Endometrial microvascular endothelial cells (primary cell): Measurements from ENCODE around the genes PEAK1 and CIB2.

GRCh38 chr15:75453807-75454230 lies 2.3 kb upstream of the SIN3A start:
- RAMPAGE, long total RNA: no peak

DNA sequence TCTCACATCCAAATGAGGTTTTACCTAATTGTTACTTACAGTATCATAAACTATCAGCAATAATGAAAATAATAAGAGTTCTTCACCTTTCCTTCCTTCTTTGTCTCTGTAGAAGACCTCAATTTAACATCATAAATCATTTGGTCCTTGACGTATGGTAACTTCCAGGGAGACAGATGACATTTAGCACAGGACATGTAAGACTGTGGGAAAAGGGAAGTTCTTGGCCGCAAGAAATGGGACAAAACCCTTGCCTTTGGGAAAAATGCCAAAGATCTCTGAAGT lies 9.0 kb downstream of the PTPN9 start:
- RAMPAGE, long total RNA: no peak

DNA sequence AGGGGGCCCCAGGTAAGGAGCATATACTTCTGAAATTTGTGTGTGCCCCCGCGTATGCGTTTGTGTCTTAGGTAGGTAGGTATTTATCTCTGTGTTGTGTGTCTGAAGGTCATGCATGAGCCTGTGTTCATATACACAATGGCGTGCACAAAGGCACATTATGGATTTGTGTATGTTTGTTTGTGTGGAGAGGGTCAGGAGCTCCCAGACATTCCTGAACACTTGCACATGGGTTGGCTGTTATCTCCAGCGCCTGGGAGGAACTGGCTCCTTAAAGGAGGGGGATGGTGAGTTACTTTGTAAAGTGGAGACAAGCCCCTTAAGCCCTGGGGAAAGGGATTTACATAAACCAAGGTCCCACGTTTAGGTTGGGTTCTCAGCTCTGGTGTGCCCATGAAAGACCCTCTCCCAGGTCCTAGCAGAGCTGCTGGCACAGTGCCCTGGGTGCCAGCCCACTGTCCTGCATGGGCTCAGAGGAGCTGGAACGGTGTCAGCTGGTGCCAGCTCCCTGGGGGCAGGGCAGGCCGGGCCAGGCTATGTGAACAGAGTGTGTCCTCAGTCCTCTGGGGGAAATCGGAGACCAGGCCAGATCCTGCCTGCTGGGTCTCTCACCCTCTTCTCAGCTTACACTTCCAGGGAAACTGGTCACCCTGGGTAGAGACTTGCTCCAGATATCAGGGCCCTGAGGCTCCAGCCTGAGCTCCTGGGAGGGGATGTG lies 25.0 kb downstream of the SNX33 start:
- RAMPAGE, long total RNA: no peak

DNA sequence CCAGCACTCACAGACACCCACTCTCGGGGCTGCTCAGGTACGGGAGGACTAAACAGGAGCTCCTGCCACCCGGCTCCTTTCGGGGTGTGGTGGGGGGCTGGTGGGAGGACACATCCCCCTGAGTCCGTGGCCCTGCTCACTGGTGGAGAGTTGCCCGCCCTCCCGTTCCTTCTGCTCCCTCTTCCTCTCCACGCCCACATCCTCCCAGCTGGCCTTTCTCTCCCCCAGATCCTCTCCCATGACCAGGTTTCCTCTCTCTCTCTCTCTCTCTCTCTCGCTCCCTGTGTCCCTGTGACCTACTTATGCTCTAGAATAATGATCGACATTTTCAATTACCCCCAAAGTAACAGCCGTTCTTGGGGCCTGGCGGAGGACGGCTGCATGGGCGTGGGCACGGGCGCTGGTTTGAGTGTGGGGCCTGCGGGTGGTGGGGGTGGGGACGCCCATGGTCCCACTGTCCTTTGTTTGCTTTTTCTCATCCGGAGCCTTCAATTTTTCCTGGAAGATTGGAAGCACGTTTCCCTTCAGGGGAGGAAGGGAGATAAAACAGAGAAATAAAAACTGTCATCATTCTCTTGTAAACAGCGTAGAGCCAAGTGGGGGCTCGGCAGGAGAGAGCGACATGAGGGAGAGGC lies 7.9 kb downstream of the ODF3L1 start:
- RAMPAGE, long total RNA: no peak

- RAMPAGE, long total RNA: no peak
Measured at GRCh38 chr15:75776011-75776428, 52.2 kb downstream of the ODF3L1 start.

DNA sequence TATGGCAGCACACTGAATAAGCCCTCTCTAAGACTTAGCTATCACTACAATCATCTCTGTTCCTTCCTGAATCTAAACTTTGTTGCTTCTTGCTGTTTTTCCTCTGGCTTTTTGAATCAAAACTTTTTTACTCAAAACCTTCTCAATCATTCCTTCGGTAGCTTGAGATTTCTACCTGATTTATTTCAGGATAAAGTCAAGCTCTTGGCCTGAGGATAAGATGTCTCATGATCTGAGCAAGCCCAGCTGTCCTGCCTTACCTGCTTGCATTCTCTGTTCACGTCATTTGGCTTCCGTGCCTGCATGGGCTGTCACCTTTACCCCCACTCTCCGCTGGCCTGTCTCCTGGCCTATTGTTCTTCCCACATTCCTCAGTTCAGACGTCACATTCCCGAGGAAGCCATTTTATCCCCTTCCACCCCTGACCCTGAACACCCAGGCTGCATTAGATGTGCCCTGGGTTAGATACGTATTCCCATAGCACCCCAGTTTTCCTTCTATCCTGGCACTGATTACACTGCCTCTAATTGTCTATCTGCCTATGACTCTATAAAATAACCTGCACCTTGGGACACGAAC lies 19.5 kb upstream of the UBE2Q2 start:
- RAMPAGE, long total RNA: no peak

DNA sequence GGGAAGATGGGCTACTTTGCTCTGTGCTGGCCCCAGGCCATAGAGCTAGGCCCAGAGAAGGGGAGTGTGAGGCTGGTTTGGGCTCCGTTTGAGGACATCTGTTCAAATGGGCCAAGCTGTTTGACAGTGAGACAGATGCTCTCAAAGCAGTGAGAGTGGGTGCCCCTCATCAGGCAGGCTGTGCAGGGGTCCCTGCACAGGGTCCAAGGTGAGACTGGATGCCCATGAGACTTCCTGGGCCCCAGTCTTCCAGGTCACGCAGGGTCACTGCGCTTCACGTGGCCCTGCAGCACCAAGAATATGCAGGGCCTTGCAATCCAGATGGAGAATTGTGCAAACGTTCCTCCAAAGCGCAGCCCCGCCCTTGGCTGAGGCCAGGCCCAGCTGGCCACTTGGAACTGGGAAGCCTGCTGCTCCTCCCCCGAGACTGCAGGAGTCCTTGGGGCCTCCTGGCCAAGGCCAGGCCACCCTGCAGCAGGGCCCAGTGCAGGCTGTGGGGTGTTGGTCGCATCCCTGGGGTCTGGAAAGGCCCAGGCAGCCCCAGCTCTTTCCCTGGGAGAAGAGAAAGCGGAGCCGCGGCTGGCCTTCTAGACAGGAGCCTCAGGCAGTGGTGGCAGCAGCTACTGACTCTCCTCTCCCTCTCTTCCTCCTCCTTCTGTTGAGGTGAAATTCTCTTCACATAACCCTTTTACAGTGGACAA lies 103.6 kb downstream of the TMEM266 start:
- RAMPAGE, long total RNA: no peak

GRCh38 chr15:76197485-76198278 lies 113.6 kb downstream of the ETFA start:
- RAMPAGE, long total RNA: no peak

DNA sequence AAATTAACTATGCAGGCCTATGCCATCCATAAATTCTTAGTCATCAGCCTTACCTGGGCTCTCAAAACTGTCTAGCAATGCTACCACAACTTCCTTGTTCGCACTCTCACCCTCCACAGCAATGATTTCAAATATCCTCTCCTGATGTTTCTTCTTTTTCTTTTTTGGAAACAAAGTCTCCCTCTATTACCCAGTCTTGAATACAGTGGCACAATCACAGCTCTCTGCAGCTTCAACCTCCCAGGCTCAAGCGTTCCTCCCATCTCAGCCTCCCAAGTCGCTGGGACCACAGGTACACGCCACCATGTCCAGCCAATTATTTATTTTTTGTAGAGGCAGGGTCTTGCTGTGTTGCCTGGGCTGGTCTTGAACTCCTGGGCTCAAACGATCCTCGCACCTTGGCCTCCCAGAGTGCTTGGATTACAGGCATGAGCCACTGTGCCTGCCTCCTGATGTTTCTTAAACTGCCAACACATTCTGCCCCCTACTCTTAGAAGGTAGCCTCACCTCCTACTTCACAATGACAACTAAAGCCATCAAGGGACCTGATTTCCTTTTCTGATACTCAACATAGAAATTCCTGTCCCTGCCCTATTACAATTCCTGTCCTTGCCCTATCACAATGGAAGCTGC lies 12.0 kb downstream of the ETFA start:
- RAMPAGE, long total RNA: no peak

- RAMPAGE, long total RNA: no peak
Measured at GRCh38 chr15:76576543-76577241, 240.1 kb downstream of the ISL2 start.

DNA sequence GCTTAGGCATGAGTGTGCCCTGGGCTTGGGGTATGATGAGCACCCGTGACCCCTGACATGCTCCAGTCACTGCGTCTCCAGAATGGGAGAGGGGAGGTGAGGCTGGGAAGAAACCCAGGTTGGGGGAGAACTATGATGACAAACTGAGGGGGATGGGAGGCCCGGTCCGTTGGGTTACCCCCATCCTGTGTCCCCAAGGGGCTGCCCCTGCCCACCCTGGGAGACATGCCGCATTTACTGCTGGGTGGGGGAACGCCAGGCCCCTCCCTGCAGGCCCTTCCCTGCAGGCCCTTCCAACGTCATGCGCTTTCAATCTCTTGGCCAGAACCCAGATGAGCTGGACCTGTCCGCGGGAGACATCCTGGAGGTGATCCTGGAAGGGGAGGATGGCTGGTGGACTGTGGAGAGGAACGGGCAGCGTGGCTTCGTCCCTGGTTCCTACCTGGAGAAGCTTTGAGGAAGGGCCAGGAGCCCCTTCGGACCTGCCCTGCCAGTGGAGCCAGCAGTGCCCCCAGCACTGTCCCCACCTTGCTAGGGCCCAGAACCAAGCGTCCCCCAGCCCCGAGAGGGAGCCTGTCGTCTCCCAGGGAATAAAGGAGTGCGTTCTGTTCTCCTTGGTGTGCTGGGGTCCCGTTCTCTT lies 34.1 kb downstream of the TSPAN3 start:
- RAMPAGE, long total RNA: no peak

GRCh38 chr15:77064358-77065030 lies 6.4 kb downstream of the TSPAN3 start:
- RAMPAGE, long total RNA: no peak

DNA sequence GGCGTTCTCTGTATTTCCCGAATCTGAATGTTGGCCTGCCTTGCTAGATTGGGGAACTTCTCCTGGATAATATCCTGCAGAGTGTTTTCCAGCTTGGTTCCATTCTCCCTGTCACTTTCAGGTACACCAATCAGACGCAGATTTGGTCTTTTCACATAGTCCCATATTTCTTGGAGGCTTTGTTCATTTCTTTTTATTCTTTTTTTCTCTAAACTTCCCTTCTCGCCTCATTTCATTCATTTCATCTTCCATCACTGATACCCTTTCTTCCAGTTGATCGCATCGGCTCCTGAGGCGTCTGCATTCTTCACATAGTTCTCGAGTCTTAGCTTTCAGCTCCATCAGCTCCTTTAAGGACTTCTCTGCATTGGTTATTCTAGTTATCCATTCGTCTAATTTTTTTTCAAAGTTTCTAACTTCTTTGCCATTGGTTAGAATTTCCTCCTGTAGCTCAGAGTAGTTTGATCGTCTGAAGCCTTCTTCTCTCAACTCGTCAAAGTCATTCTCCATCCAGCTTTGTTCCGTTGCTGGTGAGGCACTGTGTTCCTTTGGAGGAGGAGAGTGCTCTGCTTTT lies 84.2 kb upstream of the TSPAN3 start:
- RAMPAGE, long total RNA: no peak

DNA sequence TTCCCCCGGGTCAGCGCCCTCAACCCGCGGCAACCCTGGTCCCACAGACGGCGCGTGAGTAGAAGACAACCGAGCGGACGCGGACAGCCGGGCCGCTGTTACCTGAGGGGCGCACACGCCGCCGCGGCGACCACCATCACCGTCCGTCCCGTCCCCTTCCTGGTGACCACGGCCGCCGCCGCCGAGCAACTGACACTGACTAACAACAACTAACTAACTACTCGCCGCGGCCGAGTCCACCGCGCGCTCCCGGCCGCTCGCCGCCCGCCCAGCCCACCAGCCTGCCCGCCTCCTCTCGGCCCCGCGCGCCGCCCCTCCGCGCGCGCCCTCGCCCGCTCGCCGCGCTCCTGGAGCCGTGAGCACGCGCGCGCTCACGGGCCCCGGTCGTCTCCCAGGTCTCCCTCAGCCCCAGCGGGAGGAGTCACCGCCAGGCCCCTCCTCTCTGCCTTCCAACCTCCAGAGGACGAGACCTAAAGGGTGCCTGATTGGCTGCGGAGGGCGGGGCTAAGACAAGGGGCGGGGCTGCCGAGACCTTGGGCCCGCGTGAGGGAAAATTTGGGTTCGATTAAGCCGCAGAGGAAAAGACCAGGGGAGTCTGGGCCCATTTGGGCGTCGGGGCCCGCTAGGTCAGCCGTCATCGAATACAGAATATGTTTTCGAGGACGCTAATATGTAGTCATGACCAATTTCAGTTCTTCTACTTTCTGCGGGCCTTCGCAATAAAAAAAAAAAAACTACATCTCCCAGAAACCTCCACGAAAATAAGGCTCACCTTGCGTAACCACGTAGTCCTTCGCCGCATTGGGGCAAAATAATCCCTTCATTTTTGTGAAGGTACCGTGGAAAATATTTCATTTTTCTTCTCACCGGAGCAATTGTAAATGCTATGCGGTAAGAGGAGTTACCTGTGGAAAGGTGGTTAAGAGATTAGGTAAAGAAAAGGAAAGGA lies at the start of gene PEAK1:
PEAK1 (minus strand) TSS at position 201 of the 949 bp plus-strand sequence.
- RAMPAGE, long total RNA: start-site peak on the minus strand centred at position 245 of the sequence, 117 bp wide, 139 and 71 reads in 2 replicates; start-site peak on the plus strand centred at position 829 of the sequence, 28 bp wide, 21 and 23 reads in 2 replicates

- RAMPAGE, long total RNA: no peak
Measured at GRCh38 chr15:77510118-77511213, 89.8 kb downstream of the HMG20A start.

- RAMPAGE, long total RNA: no peak
Measured at GRCh38 chr15:77769332-77769609, 136.6 kb upstream of the LINGO1 start.

- RAMPAGE, long total RNA: no peak
Measured at GRCh38 chr15:78004537-78005864, 72.5 kb downstream of the TBC1D2B start.

GRCh38 chr15:78046845-78047857 lies 30.4 kb downstream of the TBC1D2B start:
- RAMPAGE, long total RNA: no peak

- RAMPAGE, long total RNA: no peak
Measured at GRCh38 chr15:78130834-78132147, at the start of gene CIB2. TSS of gene CIB2 (minus strand) at chr15:78131445.

- RAMPAGE, long total RNA: no peak
Measured at GRCh38 chr15:78245520-78245827, 11.1 kb upstream of the ACSBG1 start.